Bronchus (tissue), 1 donor: ENCODE data around the gene ACBD6.

- PRO-cap = no peak
Measured at GRCh38 chr1:179881793-179882038, 369 bp upstream of the TOR1AIP1 start.

DNA sequence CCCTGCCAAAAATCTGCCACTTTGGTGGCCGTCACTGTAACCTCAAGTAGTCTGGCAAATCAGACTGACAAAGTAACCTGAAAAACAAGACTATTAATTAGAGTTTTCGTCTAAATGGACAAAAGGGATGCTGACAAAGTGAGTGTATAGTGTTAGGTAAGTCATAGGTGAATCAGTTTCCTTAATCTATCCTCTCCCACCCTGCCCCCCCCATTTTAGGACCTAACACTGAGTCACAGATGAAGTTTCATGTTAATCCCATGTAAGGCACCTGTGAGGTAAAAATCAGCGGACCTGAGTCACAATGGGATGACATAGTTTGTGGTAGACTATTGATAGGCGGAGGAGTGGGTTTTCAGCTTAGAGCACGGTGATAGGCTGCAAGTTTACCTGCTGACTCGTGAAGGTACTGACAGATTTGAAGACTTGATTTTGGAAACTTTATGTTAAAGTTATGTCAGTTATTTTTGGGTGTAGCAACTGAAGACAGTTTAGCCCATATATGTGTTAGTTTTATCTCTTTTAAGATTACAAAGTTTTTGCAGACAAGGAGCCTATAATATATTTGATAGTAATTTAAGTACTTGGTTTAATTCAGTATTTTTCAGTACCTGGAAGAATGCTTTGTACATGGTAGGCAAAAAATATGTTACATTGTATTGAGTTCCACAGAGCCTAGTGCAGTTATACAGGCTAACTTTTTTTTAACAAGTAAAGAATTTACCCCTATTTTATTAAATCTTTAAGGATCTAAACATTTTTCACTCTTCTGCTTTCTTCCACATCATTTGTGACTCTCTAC is 1.7 kb downstream of the TOR1AIP1 start:
- PRO-cap = no peak

DNA sequence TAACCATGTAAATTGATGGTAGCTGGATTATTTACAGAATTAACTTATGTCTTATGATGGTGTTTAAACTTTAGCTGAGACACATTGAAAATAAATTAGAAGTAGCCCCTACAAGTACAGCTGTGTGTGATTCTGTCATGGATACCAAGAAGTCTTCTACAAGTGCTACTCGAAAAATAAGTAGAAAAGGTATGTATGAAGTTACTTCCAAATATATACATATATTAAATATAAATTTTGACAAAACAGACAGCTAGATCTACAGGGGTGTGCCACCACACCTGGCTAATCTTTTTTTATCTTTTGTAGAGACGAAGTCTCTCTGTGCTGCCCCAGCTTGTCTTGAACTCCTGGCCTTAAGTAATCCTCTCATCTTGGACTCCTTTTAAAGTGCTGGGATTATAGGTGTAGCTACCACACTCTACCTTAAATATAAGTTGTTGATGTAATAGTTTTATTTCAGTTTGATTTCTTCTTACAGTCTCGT is 35.9 kb downstream of the CEP350 start:
- PRO-cap = no peak

DNA sequence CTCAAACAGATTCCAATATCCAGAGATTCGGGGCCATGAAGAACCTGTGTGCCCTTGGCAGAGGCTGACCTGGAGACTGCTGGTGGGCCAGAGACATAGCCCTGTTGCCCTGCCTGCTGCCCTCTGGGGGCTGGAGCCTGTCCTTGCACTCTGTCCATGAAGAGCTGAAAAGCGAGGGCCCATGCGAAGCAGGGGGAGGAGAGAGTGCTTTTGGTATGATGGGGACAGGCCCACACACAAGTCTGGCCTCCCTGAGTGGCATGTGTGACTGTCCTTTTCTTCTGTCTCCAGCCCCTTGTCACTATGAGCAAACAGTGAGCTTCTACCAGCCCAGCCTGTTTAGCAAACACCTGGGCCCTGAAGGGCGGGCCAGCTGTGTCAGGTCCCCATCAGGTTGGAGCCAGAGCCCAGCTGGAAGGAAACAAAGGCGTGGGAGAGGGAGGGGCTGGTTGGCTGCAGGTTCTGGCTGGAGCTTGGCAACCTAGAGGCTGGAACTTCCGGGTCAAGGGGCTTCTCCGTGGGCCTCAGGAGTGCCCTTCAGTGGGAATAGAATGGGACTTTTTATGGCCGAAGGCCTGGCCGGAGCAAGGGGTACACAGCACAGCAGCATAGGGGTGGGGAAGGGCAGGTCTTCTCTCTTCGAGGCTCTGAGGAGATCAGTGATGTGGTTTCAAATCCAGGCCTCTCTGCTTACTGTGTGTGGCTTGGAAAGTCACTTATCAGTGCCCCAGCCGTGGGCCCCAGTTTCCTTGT is 14.3 kb downstream of the QSOX1 start:
- PRO-cap = unidirectional peak, minus-strand start at position 78 of the sequence; unidirectional peak, minus-strand start at position 284 of the sequence

DNA sequence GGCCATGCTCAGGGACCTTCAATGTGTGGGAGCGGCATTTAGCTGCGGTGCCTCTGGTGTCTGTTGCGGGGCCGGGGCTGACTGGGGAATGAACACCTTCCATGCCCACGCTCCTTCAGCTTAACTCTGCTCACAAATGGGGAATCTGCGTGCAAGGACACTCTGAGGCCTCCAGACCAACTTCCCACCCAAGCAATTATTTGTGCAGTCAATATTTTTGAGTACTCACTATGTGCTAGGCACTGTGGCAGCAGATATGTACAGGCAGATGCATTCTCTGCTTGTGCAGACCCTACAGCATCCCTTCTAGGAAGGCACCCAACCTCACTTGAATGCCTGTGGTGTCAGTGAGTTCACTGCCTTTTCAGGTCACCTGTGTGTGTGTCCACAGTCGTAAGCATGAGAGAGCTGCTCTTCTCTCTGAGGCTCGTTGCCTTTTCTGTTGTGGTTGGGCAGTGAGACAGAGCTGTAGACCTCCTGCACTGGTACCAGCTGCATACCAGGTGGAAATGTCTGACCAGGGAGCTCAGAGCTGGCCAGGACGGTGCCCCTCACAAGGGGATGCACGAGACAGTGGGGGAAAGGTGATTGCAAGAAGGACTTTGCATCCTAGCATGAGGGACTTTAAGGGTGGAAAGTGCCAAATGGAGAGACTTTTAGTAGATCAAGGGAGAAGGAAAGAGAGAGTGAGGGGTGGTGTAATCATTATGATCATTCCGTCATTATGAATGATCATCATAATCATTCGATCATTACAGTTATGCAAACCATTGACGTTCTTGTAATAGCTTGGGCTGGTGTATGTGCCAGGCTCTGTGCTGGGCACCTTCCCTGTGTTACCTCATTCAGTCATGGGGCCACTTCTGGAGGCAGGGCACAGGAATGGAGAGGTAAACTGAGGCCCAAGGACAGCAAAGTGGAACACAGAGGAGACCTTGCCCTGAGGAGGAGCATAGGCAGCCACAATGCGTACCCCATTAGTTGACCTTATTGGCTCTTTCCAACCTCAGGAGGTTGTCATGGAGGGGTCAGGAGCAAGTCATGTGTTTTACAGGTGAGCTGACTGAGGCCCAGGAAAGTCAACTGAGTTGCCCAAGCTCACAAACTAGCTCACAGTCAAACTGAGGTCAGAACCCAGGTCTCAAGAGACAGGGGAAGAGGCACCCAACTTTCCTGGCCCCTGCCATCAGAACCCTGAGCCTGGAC is 29.9 kb downstream of the QSOX1 start:
- PRO-cap = no peak

DNA sequence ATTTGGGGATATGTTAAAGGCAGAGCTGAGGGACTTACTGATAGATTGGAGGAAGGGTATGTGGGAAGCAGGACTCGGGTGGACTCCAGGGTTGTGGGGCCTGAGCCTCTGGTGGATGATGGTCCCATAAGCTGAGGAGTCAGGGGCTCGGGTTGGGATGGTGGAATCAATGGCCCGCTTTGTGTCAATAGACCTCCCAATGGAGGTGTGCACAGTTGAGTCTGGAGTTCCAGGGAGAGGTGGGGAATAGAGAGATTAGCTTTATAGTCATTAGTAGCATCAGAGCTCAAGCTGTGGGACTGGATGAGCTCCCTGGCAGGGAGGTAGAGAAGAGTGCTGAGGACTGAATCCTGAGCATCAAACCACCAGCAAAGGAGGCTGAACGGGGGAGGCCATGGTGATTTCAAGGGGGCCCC is 37.5 kb upstream of the LHX4 start:
- PRO-cap = no peak

GRCh38 chr1:180501735-180502770 is at the start of gene ACBD6:
ACBD6 (minus strand) TSS chr1:180502577.
- PRO-cap = unidirectional peak, plus-strand start at chr1:180502060; bidirectional peak, plus-strand start at chr1:180502431, minus-strand start at chr1:180502297; bidirectional peak, plus-strand start at chr1:180502686, minus-strand start at chr1:180502560

DNA sequence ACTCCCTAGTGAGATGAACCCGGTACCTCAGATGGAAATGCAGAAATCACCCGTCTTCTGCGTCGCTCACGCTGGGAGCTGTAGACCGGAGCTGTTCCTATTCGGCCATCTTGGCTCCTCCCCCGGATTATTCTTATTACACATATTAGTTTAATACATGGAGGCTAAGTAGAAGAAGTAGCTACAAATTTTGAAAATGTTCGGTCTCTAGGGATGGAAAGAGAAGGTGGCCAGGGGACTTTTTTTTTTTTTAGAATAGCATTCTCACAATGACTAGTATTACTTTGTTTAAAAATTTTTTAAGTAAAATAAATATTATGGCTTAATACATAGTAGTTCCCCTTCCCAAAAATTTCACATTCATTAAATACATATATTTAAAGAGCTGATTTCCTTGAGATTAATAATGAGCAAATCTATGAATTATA is 40.0 kb upstream of the KIAA1614 start:
- PRO-cap = no peak

- PRO-cap = no peak
Measured at GRCh38 chr1:180911871-180912122, 900 bp upstream of the KIAA1614 start.

GRCh38 chr1:180948115-180948741 is 35.5 kb downstream of the KIAA1614 start:
- PRO-cap = no peak

- PRO-cap = no peak
Measured at GRCh38 chr1:180981483-180981950, 41.2 kb downstream of the STX6 start.

DNA sequence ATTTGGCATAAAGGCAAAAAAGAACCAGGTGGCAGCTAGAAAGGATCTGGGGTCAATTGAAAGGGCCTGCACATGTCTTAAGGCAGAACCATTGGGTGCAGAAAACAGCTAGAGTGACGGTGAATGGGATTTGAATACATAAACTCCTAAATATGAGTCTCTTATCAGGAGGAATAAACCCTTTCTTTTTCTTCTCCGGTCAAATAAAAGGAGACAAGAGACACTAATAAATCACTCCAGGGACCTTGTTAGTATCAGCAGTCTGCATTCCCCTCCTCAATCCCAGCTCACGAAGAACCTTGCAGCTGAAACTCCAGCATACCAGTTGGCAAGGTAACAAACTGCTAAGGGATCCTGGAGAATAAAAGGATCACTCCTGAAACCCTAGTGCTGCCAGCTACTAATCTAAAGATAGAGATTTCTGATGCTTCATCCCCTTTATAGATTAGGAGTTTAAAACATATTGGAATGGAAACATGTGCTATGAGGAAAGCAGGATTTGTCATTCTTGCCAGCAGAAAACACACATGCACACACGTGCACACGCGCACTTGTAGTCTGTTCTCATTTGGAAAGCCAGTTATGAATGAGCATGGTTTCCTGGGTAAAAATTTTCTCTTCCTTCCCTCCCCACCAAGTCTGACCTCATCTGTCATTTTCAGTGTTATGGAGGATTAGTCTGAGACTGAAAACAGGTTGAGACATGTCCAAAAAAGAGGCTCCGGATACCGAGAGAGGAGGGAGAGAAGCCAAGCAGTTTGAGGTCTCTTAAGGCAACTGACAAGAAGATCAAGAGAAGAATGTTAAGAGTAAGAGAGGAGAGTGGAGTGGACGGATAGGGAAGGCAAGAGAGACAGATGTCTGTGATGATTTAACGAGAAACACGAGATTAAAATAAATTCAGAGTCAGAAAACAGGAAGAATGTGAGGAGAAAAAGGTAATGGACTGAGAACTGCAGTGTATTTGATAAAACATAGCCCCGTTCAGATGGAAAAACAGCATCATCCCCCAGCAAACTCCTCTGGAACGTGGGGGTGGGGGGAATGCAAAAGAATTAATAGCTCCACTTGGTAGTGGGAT is 10.9 kb downstream of the IER5 start:
- PRO-cap = no peak

DNA sequence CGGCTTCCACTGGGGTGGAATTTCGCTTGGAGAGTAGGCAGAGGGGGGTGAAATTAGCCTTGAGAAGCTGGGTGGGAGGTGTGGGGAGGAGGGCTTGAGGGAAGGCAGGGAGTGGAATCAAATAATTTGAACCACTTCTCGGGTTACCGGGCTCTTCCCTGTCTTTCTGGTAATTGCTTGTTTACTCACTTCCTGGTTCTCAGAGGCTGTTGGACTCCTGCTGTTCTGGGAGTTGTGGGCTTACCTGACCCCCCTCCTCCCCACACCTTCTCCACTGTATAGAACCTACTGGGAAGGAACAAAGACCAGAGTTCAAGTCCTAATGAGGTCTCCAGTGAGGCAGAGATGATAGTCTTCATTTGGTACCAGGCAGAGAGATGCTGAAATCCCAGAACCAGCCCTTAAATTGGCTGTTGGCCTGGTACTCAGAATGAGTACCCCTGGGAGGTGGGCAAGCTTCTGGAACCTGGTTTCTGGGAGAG is 13.5 kb downstream of the IER5 start:
- PRO-cap = no peak

- PRO-cap = no peak
Measured at GRCh38 chr1:181105890-181106199, 17.3 kb downstream of the IER5 start.

DNA sequence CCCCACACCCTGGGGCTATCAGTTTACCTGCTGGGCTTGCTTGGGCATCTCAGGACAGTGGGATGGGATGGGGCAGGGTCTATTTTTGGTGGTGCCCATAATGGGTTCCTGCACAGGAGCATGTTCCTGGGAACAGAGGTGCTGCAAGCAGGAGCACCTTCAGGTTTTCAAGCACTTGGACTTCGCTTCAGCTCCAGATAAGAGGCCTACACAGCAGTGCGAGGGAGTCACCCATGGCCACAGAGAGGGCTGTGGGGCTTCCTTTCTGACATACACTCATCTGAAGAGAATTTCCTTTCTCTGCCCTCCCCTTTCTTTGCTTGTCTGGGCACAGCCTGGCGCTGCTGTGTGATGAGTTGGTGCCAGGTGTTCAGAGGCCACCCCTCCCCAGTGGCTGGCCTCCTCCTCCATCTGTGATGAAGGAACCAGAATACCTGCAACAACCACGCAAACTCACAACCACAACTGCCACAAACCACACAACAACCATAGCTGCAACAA is 70.8 kb downstream of the IER5 start:
- PRO-cap = no peak

DNA sequence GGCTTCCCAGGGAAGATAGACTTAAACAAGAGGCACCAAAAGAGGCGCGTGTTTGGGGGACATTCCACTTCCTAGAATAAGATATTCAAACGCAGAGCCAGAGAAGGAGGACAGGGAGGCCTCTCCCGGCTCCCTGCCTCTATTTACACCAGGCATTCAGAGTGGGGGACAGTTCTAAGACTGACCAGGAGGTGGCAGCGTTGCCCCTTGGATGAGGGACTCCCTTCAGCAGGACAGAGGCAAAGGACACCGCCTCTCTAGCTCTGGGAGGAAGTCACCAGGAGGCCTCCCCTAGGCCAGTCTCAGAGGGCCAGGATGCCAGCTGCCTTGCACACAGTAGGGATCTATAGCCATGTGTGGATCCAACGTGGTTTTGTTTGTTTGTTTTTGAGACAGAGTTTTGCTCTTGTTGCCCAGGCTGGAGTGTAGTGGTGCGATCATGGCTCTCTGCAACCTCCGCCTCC is 23.4 kb upstream of the ZNF648 start:
- PRO-cap = no peak

- PRO-cap = no peak
Measured at GRCh38 chr1:182145292-182145991, 83.9 kb upstream of the ZNF648 start.

DNA sequence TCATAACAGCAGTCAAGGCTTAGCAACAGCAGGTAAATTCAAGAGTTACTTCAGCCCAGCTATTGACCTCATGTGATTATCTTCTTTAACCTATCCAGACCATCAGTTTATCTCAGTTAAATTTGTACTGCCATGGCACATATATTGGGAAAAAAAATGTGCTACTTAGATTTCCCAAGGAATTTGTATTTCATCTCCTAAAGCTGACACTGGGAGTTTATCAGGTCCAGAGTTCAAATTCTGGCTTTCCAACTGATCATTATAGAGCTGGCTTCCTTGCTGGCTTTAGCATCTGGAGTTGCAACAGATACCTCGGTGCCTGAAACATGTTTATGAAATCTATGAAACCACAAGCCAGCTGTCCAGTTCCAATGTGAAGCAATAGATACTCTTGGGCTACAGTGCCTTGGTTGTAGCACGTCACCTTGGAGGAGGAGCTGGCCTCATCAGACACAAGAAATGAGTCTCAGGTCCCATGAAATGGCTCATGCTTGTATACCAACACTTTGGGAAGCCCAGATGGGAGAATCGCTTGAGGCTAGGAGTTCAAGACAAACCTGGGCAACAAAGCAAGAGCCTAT is 132.3 kb upstream of the ZNF648 start:
- PRO-cap = no peak

DNA sequence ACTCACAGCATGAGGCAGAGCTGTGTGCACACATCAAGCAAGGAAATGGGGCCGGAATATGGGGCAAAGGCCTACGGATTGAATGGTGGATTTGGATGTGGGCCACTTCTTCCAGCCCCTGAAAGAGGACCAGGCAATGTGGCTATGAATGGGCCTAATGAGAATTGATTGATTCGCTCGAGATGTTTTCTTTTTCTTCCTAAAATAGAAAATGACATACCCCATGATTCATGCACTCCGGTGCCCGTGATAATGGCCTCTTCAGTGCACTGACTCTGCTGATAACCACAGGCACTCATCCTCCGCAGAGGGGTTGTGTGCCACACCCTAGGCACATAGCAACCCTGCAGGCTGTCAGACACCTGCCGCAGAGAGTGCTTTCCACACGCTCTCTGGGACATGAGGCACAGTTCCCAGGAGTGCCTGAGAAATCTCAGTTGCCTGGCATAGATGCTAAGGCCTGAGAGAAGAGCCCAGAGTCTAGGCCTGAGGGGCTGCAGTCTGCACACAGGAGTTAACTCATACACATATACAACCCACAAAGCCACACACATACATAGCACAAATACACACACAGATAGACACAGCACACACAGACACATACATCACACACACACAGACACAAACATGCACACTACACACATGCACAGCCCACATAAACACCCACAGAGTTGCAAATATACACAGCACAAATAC is 155.3 kb downstream of the GLUL start:
- PRO-cap = no peak

- PRO-cap = no peak
Measured at GRCh38 chr1:182278473-182278752, 113.2 kb downstream of the GLUL start.